Cytotoxic T cell (primary cell): ENCODE results near the genes WSB1, SLC46A1 and SLC13A2.

GRCh38 chr17:20840339-20840929 is 202.4 kb downstream of the USP22 start:
- PRO-cap, 2 experiments, result peak in 1 of 2 experiments; most common plus-strand start chr17:20840624 (in 1)

GRCh38 chr17:21004712-21005972 is 37.7 kb downstream of the USP22 start:
- PRO-cap, 2 experiments, result no peak in any of the 2 experiments

DNA sequence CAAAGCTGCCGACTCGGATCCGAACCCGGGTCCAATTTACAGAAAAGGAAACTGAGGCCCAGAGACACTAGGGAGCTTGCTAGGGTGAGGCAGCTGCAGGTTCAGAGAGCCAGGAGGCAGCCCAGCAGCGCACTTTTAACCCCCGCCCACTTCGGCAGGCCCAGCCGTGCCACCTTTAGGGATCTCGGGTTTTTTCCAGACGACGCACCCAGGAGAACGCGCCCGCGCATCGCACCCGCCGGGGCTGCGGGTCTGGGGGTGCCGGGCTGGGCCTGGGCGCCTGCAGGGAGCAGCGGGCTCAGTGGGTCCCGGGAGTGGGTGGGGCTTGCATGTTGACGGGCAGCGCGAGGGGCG is 421 bp upstream of the MAP2K3 start:
- PRO-cap, 2 experiments, result peak in 1 of 2 experiments; most common plus-strand start position 198 of the sequence (in 1); most common minus-strand start position 254 of the sequence (in 1)

DNA sequence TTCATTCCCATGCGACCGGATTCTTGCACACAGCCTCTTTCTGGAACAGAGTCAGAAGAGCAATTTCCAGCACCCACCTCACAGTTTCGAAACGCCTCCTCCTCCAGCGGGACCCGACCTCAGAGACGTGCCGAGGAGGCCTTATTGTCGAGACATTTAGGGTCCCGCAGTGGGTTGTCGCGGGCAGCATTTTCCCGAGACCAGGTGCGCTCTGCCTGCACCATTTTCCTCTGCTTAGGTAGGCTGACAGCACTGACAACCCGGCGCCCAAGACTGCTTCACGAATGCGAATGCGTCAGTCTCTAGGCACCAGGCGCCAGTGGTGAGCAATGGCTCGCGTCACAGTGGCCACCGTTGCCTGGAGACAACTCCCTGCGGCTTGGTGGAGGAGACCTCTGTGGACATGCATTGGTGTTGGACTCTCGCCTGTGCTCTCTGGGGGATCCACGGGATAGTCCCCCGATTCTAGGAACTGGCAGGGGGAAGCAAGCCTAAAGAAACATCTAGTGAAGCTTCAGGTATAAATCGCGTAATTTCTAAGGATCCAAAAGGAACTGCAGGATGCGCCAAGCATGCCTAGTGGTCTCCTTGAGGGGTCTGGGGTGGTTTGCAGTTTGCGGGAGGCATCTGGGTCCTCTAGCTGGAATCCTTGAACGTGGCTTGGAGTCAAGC is 1000.2 kb downstream of the KCNJ18 start:
- PRO-cap, 2 experiments, result no peak in any of the 2 experiments

DNA sequence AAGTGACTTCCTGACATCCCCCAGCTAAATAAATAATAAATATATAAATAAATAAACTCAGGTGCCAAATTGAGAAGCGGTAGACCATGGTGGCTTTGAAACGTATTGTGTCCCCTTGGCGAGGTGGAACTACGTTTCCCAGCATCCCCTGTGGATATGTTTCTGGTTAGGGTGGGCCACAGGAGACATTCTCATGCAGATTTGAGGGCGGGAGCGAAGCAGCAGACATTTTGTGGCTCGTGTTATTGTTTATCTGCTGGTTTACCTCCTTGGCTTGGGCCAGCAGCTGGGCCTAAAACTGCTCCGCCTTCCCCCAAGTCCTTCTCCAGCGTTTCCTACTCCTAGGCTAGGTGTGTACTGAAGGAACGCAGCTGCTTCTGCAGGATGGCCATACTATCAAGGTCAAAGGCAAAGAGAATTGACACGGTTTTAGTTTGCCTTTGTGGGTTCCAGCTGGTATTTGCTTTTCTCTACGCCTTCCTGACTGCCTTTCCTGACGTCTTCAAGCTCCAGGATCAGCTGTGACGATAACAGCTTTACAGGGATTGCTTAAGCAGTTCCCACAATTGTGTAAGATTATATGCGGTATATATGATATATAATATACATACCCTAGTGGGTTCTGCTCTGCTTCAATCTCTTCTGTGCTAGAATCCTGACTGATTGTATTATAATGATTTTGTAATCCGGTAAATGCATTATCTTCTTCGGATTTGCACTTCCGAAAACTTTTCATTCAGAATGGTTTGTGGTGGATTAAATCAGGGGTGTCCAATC is 17.2 kb upstream of the WSB1 start:
- PRO-cap, 2 experiments, result no peak in any of the 2 experiments

GRCh38 chr17:27293804-27294796 is at the start of gene WSB1:
Gene WSB1 (plus strand): TSS chr17:27294114.
- PRO-cap, 2 experiments, result peak in 2 of 2 experiments; most common plus-strand start chr17:27294114 (in 2); most common minus-strand start chr17:27293929 (in 1)

GRCh38 chr17:27577086-27577850 is 53.7 kb upstream of the LGALS9 start:
- PRO-cap, 2 experiments, result no peak in any of the 2 experiments

GRCh38 chr17:27919164-27919500 is 26.0 kb upstream of the LYRM9 start:
- PRO-cap, 2 experiments, result no peak in any of the 2 experiments

DNA sequence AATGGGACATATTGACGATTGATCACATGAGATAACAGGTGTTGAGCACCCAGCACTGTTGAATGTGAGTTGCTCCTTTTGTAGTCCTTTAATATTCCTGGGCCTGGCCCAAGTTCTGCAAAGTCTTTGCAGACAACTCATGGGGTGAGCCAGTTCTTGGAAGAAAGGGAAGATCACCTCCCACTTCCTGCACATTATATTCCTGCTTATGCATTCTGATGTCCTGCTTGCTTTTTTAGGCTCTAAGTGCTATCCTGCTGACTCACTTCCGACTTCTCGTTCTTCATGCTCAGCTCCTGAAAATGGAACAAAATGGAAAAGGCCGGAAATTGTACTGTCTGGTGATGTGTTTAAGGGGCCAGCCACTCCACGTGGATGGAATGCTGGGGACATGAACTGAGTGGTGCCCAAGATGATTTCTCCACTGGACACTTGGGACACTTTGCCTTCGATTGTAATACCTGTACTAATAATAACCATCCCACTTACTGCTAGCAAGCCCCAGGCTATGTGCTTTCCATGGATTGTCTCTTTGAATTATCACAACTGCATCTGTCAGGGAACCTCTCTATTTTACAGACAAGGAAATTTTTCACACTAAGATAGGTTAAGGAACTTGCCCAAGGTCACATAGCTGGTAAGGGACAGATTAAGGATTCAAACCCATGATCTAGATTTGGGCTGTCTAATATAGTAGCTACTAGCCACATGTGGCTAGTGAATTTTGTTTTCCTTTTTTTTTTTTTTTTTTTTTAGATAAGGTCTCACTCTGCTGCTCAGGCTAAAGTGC is 8.1 kb upstream of the NLK start:
- PRO-cap, 2 experiments, result no peak in any of the 2 experiments

- PRO-cap, 2 experiments, result no peak in any of the 2 experiments
These were observed 91.5 kb upstream of the TMEM97 start for GRCh38 chr17:28227172-28228237.

GRCh38 chr17:28346888-28348048 is 10.1 kb downstream of the POLDIP2 start:
- PRO-cap, 2 experiments, result no peak in any of the 2 experiments

DNA sequence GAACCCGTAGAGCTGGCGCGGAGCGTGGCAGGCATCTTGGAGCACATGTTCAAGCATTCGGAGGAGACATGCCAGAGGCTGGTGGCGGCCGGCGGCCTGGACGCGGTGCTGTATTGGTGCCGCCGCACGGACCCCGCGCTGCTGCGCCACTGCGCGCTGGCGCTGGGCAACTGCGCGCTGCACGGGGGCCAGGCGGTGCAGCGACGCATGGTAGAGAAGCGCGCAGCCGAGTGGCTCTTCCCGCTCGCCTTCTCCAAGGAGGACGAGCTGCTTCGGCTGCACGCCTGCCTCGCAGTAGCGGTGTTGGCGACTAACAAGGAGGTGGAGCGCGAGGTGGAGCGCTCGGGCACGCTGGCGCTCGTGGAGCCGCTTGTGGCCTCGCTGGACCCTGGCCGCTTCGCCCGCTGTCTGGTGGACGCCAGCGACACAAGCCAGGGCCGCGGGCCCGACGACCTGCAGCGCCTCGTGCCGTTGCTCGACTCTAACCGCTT is 9.8 kb downstream of the SARM1 start:
- PRO-cap, 2 experiments, result no peak in any of the 2 experiments

- PRO-cap, 2 experiments, result peak in 2 of 2 experiments; most common plus-strand start chr17:28384891 (in 2); most common minus-strand start chr17:28384557 (in 2)
These were observed 12.9 kb downstream of the SARM1 start for GRCh38 chr17:28384236-28384971.

GRCh38 chr17:28384986-28385531 is 13.6 kb downstream of the SARM1 start:
- PRO-cap, 2 experiments, result no peak in any of the 2 experiments

DNA sequence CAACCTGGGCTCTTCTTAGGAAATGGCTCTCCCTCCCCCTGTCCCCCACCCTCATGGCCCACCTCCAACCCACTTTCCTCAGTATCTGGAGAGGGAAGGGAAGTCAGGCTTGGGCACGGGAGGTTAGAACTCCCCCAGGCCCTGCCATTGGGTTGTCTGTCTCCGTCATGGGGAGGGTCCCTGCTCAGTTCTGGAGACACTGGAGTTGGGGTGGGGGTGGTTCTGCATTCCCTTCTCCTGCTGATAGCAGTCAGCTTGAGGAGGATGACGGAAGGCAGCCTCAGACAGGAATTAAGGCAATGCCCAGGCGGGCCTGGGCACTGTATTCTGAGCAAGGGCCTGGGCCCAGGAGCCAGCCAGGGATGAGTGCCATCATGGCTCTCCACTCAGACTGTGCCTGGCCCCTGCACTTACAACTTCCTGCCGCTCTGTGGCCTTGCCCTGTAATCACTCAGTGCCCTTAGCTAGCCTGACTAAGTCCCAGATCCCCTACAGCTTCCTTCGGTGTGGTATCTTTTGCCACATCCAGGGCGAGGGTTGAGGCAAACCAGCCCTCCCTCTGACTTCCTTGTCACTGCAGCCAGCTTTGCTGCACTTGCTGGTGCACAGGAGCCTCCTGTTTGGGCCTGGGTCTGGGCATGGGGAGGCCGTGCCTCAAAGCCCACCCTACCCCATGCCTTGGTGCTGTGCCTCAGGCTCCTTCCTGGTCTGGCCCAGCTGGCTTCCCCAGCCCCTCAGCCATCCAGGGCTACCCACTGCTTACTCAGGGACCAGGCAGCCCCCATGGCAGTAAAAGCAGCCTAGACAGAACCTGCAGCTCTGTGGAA is 9.4 kb downstream of the SLC46A1 start:
- PRO-cap, 2 experiments, result no peak in any of the 2 experiments

DNA sequence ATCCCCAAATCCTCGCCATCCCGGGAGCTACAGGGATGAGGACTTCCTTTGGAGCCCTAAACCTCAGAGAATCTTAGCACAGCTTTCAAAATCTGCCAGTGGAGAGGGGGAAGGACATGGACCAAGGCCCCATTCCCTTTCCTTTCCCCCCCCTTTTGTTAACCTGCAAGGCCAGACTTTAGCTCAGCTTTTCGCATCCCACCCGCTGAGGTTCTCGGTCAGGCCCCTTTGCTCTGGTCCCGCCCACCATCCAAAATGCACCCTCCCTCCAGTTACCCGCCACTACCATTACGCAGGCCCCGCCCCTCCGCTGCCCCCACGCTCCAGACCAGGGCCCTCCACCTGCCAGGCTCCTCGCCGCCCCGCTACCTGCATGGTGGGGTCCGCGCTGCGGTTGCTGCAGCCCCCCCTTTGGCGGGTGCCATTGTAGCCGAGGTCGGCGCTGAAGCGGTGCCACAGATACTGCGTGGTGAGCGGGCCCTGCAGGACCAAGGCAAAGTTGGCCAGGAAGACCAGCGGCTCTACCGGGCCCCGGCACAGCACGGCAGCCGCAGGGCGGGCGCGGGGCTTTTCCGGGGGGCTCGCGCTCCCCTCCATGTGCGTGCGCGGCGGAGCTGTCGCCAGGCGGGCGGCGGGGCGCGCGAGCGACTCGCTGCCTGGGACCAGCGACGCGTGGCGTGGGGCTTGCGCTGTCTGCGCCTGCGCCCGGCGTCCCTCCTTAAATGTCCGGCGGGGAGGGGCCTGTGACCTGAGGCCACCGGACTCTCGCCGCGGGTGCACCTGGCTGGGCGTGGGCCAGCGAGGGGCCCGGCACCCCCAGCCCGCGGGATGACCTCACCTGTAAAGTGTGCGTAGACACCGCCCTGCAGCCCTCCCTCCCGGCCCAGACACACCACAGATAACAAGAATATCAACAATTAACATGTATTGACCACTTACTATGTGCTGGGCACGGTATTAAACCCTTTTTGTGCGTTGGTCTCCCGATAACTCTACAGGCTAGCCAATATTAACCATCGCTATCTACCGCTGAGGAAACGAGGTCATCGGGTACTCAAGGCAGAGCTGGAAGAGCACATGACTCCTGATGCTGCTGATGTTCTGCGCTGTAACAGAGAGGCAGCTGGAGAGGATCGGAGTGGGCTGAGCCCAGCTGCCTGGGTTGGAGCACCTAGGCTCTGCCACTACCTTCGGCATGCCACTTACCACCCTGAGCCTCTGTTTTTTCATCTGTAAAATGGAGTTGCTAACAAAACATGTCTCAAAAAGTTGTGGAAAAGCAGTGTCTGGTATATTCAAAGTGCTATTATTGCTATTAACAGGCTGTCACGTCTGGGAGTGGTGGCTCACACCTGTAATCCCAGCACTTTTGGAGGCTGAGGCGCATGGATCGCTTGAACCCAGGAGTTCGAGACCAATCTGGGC is at the start of gene SLC46A1:
SLC46A1 (minus strand) TSS at position 695 of the 1,425 bp plus-strand sequence.
- PRO-cap, 2 experiments, result peak in 2 of 2 experiments; most common plus-strand start position 458 of the sequence (in 1)

DNA sequence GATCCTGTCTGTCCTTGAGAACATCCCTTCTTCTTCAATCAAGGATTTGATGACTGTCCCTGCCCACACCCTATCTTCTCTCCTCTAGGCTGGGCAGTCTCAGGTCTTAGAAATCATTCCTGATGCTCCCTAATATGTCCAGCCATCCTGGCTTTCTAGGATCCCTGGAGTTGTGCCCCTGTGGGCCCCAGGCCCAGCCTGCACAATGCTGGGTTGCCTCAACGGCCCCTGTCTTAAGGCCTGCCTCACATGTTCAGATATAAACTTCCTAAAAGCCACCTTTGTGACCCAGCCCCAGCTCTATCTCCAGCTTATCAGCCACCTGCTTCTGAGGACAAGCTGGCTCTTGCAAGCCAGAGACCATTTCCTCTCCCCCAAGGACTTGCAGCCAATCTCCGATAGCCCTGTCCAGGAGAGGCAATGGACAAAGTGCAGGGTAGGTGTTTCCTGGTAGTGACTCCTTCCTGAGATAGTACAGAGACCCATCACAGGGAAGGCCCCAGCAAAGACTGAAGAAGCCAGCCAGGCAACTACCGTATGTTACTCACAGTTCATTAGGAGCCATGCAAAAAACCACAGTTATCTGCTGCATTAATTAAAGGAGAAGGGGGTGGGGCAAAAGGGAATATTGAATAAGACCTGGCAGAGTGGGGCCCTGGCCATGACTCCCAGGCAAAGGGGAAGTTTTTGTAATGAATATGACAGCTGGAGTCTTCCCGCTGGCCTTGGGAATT is 2.7 kb upstream of the SLC13A2 start:
- PRO-cap, 2 experiments, result no peak in any of the 2 experiments

DNA sequence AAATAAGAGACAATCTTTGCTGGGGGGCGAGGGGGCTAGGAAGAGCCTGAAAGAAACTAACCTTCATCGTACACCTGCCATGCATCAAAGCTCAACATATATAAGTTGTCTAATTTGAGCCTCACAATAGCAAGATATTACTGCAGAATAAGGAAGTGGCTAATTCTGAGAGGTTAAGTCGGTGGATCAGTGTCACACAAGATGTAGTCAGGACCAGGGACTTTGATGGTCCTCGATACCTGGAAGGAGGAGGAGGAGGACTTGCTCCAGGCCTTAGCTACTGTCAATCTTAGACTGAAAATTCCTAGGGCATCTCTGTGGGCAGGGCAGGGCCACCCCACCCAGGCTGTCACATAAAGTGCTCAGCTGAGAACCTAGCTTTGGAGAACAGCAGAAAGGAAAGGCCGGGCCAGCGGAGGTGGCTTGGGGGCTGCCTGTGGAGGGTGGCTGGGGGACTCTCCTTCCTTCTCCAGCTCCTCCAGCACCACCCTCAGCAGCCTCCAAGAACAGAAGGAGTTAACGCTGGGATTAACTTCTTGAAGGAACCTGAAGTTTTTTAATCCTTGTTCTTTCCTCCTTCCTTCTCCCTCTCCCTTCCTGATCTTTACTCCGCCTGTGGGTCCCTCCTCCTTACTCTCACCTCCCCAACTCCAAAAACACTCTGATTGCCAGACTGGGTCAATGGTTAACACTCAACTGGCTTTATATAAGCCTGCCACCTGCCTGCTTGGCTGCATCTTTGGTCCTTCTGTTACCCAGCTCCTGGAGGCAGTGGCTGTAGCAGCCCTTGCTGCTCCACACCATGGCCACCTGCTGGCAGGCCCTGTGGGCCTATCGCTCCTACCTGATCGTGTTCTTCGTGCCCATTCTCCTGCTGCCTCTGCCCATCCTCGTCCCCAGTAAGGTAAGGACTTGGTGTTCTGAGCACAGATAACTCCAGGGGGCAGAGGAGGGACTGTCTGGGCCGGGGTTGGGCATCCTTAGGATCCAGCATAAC is at the start of gene SLC13A2:
SLC13A2 (plus strand) TSS at position 734 of the 997 bp plus-strand sequence.
- PRO-cap, 2 experiments, result no peak in any of the 2 experiments

DNA sequence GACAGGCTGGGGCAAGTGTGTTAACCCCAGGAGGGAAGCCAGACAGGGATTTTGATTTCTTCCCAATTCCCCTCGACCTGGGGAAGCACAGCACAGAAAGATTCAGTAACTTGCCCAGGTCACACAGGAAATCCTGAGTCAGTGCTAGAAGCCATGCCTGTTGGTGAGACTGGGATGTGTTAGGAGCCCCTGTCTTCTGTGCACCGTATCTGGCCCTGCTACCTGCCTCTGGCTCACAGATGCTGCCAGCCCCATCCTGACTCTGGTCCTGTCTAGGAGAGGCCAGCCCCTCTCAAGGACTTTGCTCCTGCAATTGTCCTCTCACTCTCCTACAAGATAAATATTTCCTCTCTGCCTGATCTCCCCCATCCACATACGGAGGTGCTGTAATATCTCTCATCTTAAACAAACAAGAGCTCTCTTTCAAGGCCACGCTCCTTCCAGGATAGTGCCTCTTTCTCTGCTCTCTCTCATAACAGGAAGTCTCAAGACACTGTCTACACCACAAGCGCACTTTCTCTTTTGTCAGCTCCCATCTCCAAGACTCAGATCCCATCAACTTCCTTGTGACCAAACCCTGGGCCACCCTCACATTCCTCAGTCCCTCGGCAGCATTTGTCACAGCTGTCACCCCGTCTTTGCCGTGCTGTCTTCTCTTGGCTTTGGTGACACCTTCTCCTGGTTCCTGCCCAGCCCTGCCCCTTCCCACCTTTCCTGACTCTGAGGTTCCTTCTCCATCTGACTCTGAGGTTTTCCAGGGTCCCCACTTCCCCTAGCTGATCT is 1.8 kb downstream of the SLC13A2 start:
- PRO-cap, 2 experiments, result no peak in any of the 2 experiments

GRCh38 chr17:28574485-28575078 is 2.1 kb downstream of the ALDOC start:
- PRO-cap, 2 experiments, result no peak in any of the 2 experiments